Tongue (tissue), 2 donors: ENCODE data around the gene MYLK3.

DNA sequence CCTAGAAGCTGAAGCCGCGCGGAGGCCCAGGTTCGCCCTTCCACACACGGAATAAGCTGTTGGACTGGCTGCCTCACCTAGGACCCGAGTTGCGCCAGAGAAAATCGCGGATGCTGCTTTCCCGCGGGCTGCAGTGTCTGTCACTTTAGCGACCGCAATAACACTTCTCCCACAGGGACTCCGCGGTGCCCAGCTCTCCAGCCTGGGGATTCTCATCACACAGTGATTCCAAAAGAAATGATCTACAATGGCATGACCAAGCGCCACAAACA is 1737.0 kb downstream of the TP53TG3F start:
- RAMPAGE, long total RNA, result no peak

- RAMPAGE, long total RNA, result no peak
Measured at GRCh38 chr16:46747845-46748714, at the start of gene MYLK3. Gene MYLK3 (minus strand): TSS chr16:46748344.

DNA sequence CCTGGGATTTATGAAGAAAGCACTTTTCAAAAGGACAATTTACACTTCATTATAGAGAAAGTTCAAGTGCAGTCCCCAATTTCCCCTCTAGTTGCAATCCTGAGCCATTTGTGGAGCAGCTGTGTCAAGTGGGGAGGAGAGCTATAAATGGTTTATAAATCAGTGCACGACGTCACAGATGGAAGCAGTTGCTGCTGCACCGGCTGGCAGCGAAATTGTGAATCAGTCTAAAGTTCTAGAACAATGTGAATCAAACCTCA is 26.6 kb upstream of the C16orf87 start:
- RAMPAGE, long total RNA, result no peak

- RAMPAGE, long total RNA, result no peak
Measured at GRCh38 chr16:46884985-46885687, 974 bp downstream of the GPT2 start.

DNA sequence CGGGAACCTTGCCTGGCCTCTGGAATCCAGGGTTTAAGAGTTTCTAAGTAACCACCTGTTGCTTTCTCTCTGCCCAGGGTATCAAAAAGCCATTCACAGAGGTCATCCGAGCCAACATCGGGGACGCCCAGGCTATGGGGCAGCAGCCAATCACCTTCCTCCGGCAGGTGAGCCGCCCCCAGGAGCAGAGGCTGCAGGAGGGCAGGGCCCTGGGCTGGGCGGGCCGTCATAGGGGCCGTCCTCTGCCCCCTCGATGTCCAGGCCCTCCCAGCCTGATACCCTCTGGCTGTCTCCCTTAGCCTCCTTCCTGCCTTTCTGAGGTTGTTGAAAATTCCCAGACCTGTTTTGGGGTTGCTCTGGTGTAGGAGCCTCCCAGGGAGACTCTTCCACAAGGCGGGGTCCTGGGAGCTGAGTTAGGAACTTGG is 13.4 kb downstream of the GPT2 start:
- RAMPAGE, long total RNA, result no peak

DNA sequence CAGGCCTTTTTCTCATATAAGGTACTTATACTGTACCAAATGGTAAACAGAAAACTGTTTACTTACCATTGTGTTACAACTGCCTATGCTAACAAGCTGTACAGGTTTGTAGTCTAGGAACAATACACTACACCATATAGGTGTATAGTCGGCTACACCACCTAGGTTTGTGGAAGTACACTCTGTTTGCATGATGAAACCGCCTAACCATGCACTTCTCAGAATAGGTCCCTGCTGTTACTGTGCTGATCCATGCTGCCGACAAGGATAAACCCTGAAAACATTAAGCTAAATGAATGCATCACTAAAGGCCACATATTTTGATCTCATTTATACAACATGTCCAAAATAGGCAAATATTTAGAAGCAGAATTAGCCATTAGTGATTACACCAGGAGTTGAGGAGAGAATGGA is 18.9 kb downstream of the DNAJA2 start:
- RAMPAGE, long total RNA, result no peak

GRCh38 chr16:46957728-46958155 is 15.7 kb downstream of the DNAJA2 start:
- RAMPAGE, long total RNA, result no peak

GRCh38 chr16:47460236-47460662 is 614 bp downstream of the ITFG1 start:
- RAMPAGE, long total RNA, result no peak

DNA sequence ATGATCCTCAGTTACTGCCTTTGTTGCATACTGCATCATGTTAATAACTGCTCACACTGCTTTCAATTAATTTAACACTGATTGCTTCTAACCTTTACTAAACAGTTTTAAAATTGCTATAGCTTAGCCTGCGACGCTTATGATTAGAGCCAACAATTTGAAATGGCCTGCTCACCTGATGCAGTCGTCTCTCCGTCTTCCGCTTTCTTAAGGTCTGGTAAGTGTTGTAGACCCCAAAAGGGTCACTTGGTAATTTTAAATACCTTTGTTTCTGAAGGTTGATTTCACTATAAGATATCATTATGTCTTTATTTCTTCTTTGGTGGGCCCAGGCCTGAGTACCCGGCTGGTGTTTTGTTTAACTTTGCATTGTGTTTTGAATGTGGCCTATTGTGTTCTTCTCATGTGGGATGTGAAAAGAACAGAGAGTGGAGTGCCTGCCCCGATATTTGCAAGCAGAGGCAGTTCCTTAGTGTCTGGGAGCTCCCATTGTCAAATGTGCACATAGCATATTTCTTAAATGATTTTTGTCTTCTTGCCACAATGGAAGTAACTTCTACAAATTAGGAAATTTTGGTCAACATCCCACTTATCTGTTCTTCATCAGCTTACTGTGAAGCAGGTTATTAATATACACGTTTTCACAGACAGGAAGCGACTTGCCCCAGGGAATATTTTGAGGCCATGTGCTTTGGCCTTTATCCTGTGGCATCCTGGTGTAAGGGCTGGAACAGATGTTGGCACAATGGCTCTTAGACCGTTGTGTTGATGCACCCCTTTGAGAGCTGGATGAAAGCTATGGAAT is 2.8 kb downstream of the PHKB start:
- RAMPAGE, long total RNA, result no peak

GRCh38 chr16:47650761-47650968 is 189.5 kb downstream of the PHKB start:
- RAMPAGE, long total RNA, result no peak

- RAMPAGE, long total RNA, result no peak
Measured at GRCh38 chr16:47663493-47663938, 202.4 kb downstream of the PHKB start.

- RAMPAGE, long total RNA, result no peak
Measured at GRCh38 chr16:48235100-48236007, 8.7 kb upstream of the LONP2 start.

DNA sequence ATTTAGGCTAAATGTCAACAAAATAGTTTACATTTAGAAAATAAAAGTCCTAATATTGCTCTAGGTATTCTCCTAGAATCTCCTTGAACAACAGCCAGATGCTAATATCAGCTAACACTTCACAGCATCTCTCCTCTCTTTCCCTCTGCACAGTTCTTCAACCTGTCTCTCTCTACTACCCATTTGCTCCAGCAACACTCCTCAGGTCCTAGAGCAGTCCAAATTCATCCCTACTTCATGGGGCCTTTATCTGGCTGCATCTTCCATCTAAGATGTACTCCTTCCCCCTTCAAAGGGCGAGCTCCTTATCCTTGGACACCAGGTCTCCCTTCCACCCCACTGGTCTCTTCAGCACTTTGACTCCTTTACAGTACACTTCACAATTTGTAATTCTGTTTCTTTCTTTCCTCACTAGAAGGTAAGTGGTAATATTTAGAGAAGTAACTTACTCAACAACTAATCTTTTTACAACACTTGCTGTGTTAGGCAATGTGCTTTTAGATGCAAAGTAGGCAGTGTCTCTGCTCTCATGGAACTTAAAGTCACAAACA is 6.6 kb downstream of the SIAH1 start:
- RAMPAGE, long total RNA, result no peak

- RAMPAGE, long total RNA, result no peak
Measured at GRCh38 chr16:48542092-48542413, 67.9 kb downstream of the N4BP1 start.

- RAMPAGE, long total RNA, result no peak
Measured at GRCh38 chr16:48560647-48561428, 49.1 kb downstream of the N4BP1 start.

GRCh38 chr16:48603217-48603570 is 6.8 kb downstream of the N4BP1 start:
- RAMPAGE, long total RNA, result no peak

- RAMPAGE, long total RNA, result no peak
Measured at GRCh38 chr16:48621655-48622014, 11.7 kb upstream of the N4BP1 start.

- RAMPAGE, long total RNA, result no peak
Measured at GRCh38 chr16:48774222-48774829, 164.3 kb upstream of the N4BP1 start.

DNA sequence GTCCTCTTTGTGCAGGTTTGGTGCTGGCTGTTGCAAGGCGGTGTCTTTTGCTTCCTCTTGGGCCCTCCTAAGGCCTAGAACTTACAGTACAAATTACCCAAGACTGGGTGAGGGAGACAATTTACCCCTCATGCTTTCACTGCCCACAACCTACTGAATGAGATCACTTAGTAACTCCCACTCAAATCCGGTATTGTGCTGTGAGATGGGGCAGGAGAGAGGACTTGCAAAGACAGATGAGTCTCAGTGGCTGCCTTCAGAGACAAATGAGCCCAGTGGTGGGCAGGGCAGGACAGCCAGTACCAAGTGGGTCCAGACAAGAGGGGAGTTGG is 149.0 kb downstream of the CBLN1 start:
- RAMPAGE, long total RNA, result no peak

GRCh38 chr16:49469954-49470442 is 96.4 kb downstream of the C16orf78 start:
- RAMPAGE, long total RNA, result no peak